Placental epithelial cell (primary cell): ENCODE measurements around a stretch of chr6.

GRCh38 chr6:168075662-168076167, 3.3 kb downstream of the FRMD1 start:
- CAGE, long polyA plus RNA: no peak

DNA sequence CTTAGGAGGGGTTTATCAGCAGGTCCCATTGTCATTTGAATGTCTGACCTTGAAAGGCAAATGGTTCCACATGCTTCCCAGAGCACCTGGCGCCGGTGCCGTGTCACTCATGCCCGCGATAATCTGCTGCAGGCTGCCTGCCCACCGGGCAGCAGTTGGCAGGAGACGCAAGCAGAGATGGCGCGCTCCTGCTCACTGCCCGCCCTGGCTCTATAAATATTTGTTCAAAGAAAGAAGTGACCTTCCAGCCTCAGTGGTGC, 18.9 kb upstream of the FRMD1 start:
- CAGE, long polyA plus RNA: no peak

DNA sequence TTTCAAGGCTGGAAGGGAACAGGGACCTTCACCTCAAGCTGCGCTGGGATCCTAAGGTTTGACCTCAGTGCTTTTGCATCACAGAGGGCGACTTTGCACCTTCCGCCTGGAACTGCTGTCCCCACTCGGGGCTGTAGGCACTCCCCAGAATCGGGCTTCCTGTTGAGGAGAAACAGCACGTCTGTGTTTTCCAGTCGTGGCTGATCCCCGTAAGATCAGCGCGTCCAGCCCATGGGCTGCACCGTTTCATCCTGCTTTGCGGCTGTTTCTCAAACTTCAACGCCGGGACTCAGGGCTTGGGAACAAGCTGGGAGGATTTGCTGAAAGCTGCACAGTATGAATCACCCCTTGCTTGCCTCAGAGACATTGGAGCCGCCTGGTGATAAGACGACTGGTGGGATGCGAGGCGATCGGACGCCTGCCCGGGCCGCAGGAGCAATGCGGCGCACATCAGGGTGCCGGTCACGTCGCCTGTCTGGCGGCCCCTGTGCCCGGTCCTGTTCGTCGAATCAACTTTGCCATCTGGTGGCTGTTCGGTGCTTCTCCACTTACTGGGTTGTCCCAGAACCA, 53.6 kb upstream of the FRMD1 start:
- CAGE, long polyA plus RNA: no peak

- CAGE, long polyA plus RNA: no peak
These were observed 10.0 kb downstream of the SMOC2 start for GRCh38 chr6:168451067-168451324.

- CAGE, long polyA plus RNA: no peak
These were observed 226.1 kb downstream of the SMOC2 start for GRCh38 chr6:168666903-168667752.

GRCh38 chr6:168784691-168785026, 343.7 kb downstream of the SMOC2 start:
- CAGE, long polyA plus RNA: no peak

GRCh38 chr6:169156543-169156845, 97.2 kb downstream of the THBS2 start:
- CAGE, long polyA plus RNA: no peak

- CAGE, long polyA plus RNA: no peak
These were observed 85.6 kb downstream of the THBS2 start for GRCh38 chr6:169167779-169168706.

DNA sequence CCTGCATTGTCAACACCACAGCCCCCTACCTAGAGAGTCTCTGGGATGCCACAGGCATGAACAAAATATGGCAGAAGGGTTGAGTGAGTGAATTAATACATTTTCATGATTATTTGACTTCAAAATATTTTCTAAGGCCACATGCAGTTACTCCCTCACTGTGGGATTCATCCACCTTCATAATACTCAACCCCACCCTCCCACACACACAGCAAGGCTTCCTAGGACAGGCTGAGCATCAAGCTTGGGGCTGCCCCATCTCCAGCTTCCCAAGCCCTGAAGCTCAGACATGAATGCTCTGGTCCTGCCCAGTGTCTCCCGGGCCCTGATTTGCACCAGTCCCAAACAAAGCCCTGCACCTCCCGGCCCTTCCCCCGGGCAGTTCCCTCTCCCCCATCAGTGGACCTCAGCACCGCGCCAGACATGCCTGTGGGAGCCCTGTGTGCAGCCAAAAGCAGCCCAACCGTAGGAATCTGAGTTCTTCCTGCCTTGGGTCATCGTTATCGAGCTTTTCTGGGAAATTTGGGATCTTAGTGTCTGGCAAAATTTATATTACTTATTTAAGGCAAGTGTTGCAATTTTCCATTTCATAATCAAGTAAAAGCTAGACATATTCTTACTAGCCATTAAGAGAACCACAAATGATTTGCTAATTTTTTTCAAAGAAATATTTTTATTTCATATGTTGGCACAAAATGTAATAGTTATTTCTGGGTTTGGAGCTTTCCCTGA, 63.5 kb downstream of the THBS2 start:
- CAGE, long polyA plus RNA: no peak

- CAGE, long polyA plus RNA: no peak
These were observed 3.0 kb downstream of the THBS2 start for GRCh38 chr6:169250507-169251265.

GRCh38 chr6:169339516-169339917, 85.9 kb upstream of the THBS2 start:
- CAGE, long polyA plus RNA: no peak

DNA sequence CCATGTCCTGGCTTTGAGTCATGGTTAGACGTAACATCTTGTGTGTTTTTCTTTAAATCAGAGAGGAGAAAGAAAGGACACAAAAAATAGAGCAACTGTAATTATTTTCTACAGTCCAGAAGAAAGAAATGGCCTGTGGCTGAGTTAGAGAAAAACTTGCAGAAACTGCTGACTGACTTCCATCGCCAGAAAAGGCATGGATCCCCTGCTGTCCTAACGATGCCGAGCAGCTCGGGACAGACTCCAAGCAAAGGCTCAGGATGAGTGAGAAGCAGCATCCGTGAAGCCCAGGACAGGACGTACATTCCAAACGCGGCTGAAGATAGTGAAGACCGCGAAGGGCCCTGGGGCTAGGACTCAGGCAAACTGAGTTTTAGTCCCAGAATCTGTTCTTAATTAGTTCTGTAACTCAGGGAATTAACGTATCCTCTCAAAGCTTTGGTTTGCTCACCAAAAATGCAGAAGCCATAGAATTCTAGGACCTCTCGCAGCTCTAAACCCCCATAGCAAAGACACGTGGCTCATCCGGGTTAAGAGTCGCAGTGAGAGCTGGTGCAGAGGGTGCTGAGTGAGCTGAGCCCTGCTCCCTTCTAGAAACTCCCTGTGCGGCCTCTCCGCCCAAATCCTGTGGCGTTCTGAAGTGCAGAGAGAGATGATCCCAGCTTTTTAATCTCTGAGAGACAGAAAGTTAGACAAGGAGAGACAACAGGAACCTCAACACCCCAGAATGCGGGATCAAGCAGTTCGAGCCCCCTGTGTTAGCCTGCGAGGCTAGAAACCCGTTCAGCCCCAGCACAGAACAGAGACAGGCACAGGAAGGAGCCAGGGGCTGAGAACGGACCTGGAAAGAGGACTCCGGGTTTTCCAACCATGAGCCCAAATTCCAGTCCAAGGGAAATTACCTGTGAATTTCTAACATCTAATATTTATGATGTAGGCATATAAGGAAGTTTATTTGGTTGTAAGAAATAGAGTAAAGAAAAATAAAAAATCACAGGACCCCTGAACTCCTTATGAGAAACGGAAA, 133.0 kb upstream of the THBS2 start:
- CAGE, long polyA plus RNA: no peak

DNA sequence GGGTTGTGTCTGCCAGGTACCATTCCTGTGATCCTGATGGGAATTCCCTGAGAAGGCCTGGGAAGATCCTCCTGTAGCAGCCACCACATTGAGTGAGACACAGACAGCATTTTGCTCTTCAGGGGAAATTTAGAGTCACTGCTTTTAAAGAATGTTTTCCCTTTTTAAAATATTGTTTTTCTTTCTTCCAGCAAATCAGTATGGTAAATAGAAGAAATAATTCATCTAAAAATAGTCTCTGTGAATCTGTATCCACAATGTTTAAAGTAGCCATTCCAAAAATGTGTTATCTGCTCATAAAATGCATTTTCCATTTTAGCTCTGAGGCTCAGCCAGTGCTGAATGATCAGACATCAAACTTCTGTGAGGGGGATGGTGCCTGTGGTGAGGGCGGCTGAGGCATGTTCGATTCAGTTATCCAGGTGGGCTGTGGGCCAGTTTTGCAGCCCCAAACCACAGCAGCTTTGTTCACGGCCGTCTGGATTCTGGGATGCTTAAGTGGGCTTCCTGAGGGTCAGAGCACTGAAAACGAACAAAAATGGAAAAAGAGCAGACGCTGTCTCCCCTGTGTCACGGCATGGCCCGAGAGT, 134.7 kb upstream of the THBS2 start:
- CAGE, long polyA plus RNA: no peak

DNA sequence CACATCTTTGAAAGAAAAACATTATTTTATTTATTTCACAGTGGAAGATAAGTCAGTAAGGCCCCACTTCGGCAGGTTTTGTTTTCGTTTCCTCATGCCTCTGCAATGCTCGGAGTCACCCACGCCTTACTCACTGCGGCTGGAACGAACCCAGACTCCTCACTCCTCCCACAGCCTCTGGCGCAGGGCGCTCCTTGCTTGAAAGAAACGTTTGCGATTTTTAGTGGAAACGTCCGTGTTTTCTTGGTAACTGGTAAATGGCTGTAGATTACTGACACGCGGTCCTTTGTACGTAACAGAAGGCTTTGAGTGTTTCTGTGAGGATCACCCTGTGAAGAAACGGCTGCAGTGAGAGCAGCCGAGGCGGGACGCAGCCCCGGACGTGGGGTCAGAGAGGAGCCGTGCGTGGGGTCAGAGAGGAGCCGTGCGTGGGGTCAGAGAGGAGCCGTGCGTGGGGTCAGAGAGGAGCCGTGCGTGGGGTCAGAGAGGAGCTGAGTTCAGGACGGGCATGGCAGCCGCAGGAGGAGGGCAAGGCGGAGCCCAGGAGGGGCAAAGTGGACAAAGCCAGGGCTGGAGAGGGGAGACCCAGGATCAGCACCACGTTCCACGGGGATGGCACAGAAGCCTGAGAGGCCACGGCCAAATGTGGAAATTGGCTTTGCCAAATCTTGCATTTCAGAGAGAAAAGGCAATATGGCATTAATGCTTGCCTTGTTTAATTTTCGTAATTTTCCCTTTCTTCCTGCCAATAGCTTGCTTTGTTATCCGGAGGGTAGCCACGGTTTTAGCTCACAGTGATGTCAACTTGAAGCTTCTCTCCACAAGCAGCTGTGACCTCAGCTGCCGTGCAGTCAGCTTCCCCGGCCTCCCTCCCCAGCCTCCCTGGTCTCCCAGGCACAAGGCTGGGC, 198.7 kb upstream of the THBS2 start:
- CAGE, long polyA plus RNA: no peak

GRCh38 chr6:169487137-169487608, 214.7 kb downstream of the WDR27 start:
- CAGE, long polyA plus RNA: no peak

- CAGE, long polyA plus RNA: no peak
These were observed 10.3 kb downstream of the C6orf120 start for GRCh38 chr6:169712261-169712676.

DNA sequence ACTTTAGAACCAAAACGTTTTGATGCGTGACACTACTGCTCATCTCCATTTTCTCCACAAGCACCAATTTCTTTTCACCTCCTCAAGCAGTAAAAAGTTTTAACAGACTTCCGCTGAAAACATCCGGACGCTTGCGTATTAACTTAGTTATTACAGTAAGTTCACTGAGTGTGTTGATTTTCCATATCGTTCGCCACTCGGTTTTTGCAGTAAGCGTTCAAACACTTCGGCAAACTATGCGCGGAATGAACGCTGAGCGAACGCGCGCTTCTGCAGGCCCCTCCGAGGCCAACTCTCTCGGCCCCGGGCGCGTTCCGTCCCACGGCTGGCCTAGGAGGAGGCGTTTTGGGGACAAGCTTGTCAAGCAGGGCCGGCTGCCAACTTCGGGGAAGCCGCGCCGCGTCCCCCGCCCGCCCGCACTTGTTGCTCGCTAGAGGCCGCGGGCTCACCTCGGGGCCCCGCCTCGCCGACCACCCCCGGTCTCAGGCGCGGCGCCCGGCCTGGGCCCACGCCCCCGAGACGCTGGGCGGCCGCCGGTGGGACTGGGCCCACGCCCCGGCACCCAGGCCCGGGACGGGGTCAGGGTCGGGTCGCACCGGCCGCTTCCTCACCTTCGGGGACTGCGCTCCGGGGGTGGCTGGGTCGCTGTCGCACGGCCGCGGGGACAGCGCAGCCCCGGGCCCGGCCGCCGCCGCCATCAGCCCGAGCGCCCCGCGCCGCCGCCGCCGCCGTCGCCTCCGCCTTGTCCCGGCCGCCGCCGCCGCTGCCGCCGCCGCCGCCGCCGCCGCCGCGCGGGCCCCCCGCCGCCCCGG, 860 bp downstream of the PHF10 start:
- CAGE, long polyA plus RNA: no peak

DNA sequence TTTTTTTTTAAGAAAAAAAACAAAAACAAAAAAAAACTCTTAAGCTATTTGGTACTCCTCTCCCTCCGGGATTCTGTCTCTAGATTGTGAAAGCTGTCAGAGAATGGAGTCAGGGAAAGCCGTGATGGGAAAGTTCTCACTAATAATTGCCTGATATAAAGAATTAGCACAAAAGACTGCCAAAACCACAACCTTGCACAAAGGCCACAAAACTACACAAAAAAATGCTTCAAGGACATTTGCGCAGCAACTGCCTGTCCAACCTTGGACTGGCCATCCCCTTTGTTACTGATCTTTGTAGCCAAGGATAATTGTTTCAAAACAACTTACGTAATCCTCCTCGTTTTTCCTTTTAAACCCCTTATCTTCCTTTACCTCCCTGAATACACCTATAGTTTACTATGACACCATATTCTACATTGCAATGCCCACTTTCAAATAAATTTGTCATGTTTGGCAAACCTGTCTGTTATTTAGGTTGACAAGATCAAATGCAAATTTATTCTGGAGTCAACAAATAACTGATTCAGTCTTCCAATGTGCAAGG, 1.4 kb upstream of the PHF10 start:
- CAGE, long polyA plus RNA: no peak

DNA sequence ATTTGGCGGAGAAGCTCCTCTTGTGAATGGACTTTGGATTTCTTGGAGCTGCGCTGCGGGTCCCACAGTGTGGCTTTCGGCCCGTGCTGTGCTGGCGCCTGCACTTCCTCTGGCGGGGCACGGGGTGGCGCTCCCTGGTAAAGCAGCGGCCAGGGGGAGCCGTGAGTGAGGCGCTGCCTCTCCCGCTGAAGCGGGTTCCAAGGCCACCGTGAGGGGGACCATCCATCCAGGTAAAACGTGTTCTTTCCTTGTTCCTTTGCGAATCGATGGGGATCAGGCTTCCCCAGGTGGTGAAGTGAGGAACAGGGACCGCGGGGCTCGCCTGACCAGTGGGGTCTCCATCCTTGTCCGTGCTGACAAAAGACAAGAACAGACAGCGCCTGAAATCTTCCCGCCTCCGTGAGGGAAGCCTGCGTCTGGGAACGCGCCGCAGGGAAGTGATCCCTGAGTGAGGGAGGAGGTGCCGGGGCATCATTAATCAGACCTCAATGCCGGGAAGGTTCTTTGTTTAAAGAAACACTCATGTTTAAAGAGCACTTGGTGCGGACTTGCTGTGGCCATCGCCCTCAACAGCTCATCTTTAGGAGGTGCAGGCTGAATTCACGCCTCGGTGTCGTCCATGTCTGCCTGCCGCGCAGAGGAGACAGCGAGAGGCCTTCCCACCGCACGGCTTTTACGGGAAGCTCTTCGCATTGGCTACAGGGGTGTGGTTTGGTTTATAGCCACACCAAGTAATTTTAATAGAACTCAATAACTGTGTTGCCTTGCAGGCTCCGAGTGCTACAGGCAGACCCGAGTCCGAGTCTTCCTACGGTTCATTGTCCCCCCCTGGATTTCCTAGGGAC, 39.0 kb downstream of the ERMARD start:
- CAGE, long polyA plus RNA: no peak

DNA sequence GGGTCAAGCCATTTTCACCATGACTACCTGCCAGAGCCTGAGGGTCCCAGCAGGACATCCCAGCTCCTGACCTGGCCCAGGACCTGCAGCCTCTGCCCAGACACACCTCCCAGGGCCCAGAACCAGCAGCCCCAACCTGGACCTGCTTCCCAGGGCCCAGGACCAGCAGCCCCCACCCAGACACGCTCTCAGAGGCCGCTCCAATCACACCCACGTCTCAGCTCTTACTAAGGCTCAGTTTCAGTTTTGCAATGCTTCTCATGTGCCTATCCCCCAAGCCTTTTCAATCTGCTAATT, 253.4 kb downstream of the DLL1 start:
- CAGE, long polyA plus RNA: no peak